ENCODE data around the genes ADRA2A and TECTB.

DNA sequence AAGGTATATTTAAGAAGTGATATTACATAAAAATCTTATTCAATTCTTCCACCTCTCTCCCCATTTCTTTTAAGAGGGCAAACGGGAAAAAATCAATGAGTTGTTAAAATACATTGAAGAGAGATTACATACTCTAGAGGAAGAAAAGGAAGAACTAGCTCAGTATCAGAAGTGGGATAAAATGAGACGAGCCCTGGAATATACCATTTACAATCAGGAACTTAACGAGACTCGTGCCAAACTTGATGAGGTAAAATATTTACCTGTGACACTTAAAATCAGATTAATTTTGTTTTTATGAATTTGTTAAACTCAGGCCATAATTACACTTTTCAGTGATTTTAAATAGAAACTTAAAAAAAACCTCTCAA is 14.3 kb downstream of the SMC3 start:
- PRO-cap, 3 experiments, result no peak in any of the 3 experiments
- RAMPAGE, long total RNA, 2 experiments, result start-site peak on the plus strand in 1 of 2 experiments, centred at position 230 of the sequence, 112 reads per replicate
- RRBS, result no CpG with 5 or more reads among the region's 4 CpGs

GRCh38 chr10:110642947-110643577 is 1.1 kb upstream of the RBM20 start:
- PRO-cap, 3 experiments, result no peak in any of the 3 experiments
- RAMPAGE, long total RNA, 2 experiments, result no peak in any of the 2 experiments
- RRBS, result no CpG with 5 or more reads among the region's 38 CpGs

DNA sequence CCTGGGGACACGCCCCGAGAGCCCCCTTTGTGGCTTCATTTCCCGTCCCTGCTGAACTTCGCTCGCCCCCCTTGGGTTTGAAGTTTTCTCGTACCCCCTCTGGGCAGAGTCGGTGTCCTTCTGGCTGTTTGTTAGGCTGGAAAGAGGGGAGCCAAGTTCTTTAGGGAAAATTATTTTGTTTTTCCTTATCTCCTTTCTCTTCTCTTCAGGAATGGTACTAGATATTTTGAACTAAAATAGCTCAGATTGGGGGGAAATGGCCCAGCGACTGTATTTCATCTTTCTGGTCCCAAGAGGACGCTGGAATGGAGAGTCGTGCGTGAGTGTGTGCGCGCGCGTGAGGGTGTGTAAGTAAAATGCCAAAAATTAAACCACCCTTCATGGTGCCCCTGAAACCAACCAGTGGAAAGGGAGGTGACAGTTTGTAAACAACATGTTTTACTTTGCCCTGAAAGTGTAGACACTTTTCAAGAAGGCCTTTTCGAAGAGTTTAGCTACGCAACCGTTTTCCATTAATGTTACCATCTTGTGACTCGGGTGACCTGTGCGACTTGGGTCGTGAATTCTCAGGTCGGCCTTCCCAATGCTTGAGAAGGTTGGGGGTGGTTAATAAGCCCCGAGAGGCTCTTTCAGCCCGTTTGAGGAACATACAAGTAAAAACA is 677 bp downstream of the RBM20 start:
- PRO-cap, 3 experiments, result no peak in any of the 3 experiments
- RAMPAGE, long total RNA, 2 experiments, result no peak in any of the 2 experiments
- RRBS, result no CpG with 5 or more reads among the region's 24 CpGs

DNA sequence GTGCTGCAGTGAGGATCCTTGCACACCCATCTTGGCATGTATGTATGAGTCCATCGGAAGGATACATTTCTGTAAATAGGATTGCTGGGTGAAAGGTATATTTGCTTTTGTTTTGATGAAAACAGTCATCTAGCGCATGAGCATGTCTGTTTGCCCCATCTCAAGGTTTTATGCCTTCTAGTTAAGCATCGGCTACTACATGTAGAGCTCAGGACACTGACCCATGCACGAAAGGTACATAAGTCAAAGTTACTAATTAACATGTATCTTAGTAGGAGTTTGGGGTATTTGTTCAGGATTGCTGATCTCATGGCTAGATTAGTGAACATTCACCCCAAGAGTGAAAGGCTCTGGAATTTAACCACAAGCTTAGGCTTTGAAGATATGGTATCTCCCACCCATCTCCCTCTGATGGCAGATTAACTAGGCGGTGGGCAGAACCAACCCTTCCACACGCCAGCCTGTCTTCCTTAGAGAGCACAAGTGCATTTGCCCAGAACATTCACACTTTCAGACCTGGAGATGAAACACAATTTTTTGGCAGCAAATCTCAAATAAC is 91.5 kb downstream of the RBM20 start:
- PRO-cap, 3 experiments, result no peak in any of the 3 experiments
- RAMPAGE, long total RNA, 2 experiments, result no peak in any of the 2 experiments
- RRBS, result no CpG with 5 or more reads among the region's 6 CpGs

- PRO-cap, 3 experiments, result no peak in any of the 3 experiments
- RAMPAGE, long total RNA, 2 experiments, result no peak in any of the 2 experiments
- RRBS, result no CpG with 5 or more reads among the region's 11 CpGs
Observed at GRCh38 chr10:110857518-110858587, 13.9 kb upstream of the PDCD4 start.

GRCh38 chr10:110894259-110894567 is 22.5 kb downstream of the PDCD4 start:
- PRO-cap, 3 experiments, result no peak in any of the 3 experiments
- RAMPAGE, long total RNA, 2 experiments, result no peak in any of the 2 experiments
- RRBS, result no CpG with 5 or more reads among the region's 1 CpG

DNA sequence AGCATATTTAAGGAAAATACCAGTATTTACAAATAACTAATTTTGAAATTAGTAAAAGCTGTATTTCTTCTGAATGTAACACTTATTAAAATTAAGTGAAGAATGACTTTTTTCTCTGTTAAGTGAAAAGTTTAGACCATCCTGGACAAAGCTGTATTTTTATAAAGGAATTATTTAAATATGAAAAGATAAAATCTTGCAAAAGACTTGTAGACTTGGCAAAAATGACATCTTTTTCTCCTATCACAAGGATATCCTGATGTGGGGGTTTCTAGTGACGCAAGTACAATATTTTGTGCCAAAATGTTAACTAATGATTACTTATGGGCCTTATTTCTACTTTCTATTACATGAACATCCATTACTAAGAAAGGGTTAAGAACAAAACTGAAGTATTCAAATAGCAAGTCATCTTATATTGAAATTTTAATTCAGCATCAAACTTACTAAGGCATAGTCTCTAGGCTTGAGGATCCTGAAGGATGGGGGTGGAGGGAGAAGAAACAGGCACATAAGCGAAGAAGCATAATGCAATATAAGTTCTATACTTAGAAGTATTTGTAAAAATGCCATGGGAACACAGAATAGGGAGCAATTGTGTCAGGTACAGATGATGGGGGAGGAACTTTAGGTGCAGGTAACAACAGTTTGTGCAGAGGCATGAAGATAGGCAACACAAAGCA is 10.8 kb downstream of the BBIP1 start:
- PRO-cap, 3 experiments, result no peak in any of the 3 experiments
- RAMPAGE, long total RNA, 2 experiments, result no peak in any of the 2 experiments
- RRBS, result no CpG with 5 or more reads among the region's 2 CpGs

DNA sequence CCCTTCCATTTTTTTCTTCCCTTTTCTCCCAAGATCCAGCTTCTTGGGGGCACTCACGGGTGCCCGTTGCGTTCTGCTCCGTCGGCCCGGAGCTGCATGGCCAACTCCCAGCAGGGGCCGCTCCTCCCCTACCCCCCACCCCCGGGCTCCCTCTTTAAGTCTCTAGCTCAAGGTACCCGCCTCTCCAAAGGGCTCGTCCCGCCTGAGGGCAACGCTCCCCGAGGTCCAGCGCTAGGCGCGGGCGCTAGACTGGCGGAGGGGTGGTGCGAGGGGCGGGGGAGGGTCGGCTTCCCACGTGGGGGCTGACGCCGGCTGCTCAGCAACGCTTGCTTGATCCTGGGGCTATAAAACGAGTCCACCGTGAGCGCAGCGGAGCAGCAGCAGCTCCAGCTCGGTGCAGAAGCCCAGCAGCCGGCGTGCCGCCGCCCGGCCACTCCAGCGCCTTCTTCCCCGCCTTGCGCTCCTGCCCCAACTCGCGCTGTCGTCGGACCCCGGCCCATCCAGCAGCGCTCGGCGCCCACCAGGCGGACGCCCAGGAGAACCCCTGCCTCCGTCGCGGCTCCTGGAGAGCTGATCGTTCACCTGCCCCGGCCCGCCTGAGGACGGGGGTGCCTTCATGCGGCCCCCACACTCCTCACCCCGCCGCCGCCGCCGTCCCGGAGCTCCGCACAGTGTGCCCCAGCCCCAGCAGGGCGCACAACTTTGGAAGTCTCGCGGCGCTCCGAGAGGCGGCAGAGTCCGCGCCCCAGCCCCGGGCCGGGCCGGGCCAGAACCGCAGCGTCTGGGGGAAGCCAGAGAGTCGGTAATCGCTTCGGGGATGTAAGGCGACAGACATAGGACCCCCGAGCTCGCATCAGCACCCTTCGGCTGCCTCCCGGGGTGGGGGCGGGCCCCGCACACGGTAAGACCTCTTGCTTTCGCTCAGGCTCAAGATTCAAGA is at the start of gene ADRA2A:
Gene ADRA2A (plus strand): TSS at position 373 of the 940 bp plus-strand sequence.
- PRO-cap, 3 experiments, result peak in 3 of 3 experiments; most common plus-strand start position 377 of the sequence (in 3); most common minus-strand start position 229 of the sequence (in 1)
- RAMPAGE, long total RNA, 2 experiments, result no peak in any of the 2 experiments
- RRBS, result 2% methylated on average over 36 of the region's 88 CpGs

GRCh38 chr10:112283189-112283504 is at the start of gene TECTB:
Gene TECTB (plus strand): TSS chr10:112283400.
- PRO-cap, 3 experiments, result no peak in any of the 3 experiments
- RAMPAGE, long total RNA, 2 experiments, result no peak in any of the 2 experiments
- RRBS, result no CpG with 5 or more reads among the region's 6 CpGs

DNA sequence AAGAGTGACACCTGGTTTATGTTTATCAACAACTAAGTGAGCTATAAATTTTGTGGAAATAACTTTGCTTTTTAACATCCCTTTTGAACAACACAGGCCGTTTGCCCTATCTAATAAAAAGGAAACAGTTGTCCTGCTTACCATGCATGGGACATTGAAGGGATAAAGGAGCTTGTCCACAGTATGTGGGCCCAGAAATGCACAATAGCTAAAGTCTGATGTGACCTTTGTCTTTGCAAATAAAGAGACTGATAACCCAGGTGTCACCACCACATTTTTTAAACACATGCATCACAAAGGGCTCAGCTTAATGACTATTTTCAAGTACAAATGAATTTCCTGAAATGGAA is 221.8 kb upstream of the TCF7L2 start:
- PRO-cap, 3 experiments, result no peak in any of the 3 experiments
- RAMPAGE, long total RNA, 2 experiments, result no peak in any of the 2 experiments
- RRBS, result no CpG with 5 or more reads among the region's 1 CpG

- PRO-cap, 3 experiments, result no peak in any of the 3 experiments
- RAMPAGE, long total RNA, 2 experiments, result no peak in any of the 2 experiments
- RRBS, result no CpG with 5 or more reads among the region's 7 CpGs
Observed at GRCh38 chr10:112842517-112843552, 107.2 kb upstream of the TCF7L2 start.

DNA sequence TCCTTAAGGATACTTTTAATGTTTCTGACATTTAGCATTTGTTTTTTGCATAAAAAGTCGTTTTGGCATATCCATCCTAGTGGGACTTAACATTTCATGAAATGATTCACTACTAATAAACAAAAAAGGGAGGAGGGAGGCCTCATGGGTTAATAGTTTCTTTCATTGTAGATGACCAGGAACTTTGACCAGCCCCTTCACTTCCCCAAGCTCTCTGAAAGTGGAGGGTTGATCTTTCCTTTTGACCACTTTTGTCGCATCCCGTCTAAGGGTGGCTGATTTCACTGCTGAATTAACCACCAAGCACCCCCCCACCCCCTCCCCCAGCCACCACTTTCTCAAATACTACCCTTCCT is 626 bp upstream of the TCF7L2 start:
- PRO-cap, 3 experiments, result peak in 1 of 3 experiments; most common minus-strand start position 216 of the sequence (in 1)
- RAMPAGE, long total RNA, 2 experiments, result no peak in any of the 2 experiments
- RRBS, result no CpG with 5 or more reads among the region's 3 CpGs

GRCh38 chr10:113020483-113021222 is 70.6 kb downstream of the TCF7L2 start:
- PRO-cap, 3 experiments, result no peak in any of the 3 experiments
- RAMPAGE, long total RNA, 2 experiments, result no peak in any of the 2 experiments
- RRBS, result no CpG with 5 or more reads among the region's 9 CpGs

- PRO-cap, 3 experiments, result no peak in any of the 3 experiments
- RAMPAGE, long total RNA, 2 experiments, result no peak in any of the 2 experiments
- RRBS, result no CpG with 5 or more reads among the region's 2 CpGs
Observed at GRCh38 chr10:113030802-113031290, 80.8 kb downstream of the TCF7L2 start.

DNA sequence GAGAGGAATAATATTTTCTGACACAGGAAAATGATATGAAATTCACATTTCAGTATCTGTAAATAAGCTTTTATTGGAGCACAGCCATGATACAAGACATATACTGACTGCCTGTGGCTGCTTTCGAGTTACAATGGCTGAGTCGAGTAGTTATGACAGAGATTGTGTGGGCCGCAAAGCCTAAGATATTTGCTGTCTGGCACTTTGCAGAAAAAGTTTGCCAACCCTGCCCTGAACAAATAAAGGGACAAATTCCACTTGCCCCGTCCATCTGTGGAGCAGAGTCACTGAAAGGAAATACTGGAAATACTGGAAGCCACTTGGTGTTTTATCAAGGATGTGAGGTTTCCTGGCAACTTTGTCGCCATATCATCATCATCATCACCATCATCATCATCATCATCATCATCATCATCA is 85.7 kb downstream of the TCF7L2 start:
- PRO-cap, 3 experiments, result no peak in any of the 3 experiments
- RAMPAGE, long total RNA, 2 experiments, result no peak in any of the 2 experiments
- RRBS, result no CpG with 5 or more reads among the region's 5 CpGs

DNA sequence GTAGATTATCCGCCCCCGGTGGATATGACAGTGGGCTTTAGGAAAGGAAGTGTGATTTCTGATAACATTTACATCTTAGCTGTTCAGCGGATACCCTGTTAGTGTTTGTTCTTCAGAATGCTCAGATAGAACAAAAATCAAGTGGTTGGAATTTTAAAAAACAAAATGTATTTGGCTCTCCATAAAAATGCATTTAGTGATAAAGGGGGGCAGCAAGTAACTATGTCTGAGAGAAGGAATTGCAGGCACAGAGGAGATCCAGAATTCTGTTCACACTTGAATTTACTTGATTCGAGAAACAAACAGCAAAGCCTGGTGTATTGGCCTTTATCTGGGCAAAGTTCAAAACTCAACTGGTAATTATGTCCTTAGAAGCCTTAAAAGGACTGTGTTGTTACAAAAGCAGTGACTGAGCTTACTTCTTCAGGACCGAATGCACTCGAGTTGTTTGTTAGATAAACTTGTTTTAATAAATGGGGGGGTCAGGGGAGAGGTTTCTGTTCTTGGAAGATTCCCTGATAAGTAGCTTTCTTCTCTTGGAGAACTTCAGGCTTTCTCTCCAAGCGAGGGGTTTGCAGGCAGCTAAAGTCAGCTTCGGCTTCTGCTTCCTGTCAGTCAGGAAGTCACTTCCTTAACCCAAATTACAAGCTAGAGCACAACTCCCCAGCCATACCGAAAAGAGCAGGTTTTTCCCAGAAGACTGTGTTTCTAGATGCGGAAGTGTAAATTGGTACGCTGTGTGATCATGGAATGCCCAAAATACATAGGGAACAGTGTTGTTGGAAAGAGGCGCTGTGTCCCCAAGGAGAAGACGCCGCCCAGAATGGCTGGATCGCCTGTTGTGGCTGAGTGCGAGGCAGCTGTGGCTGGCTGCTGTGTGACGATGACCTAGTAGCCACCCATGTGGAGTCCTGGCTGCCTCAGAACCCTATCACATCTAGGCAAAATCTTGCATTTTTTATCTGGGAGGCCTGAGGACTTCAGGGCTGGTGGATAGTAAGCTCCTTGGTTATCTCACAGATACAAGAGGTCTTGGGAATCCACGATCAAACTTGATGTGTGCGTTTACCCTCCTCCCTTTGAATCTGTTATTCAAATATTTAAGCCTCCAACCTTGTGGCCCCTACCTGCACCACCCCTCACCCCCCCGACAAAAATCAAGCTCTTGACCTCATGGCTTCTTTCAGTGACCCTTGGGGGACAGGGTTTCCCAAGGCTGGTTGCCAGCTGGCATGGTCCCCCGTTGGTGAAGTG is 110.4 kb downstream of the TCF7L2 start:
- PRO-cap, 3 experiments, result no peak in any of the 3 experiments
- RAMPAGE, long total RNA, 2 experiments, result no peak in any of the 2 experiments
- RRBS, result no CpG with 5 or more reads among the region's 21 CpGs

- PRO-cap, 3 experiments, result no peak in any of the 3 experiments
- RAMPAGE, long total RNA, 2 experiments, result no peak in any of the 2 experiments
- RRBS, result no CpG with 5 or more reads among the region's 8 CpGs
Observed at GRCh38 chr10:113071355-113072094, 121.5 kb downstream of the TCF7L2 start.

DNA sequence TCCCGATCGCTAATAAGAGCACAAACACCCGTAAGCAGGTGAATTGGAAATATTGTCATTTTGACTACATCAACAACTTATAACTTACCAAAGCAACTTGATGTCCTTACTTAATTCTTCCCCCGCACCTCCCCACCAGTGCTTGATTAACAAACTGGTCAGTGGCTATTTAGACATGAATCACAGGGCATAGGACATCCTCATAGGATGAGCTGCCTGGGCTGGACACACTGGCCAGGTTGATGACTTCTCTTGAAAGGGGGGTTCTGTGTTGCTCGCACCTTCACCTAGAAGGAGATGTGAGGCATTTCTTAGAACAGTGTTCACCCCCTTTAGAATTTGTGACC is 163.2 kb downstream of the TCF7L2 start:
- PRO-cap, 3 experiments, result no peak in any of the 3 experiments
- RAMPAGE, long total RNA, 2 experiments, result no peak in any of the 2 experiments
- RRBS, result no CpG with 5 or more reads among the region's 5 CpGs

DNA sequence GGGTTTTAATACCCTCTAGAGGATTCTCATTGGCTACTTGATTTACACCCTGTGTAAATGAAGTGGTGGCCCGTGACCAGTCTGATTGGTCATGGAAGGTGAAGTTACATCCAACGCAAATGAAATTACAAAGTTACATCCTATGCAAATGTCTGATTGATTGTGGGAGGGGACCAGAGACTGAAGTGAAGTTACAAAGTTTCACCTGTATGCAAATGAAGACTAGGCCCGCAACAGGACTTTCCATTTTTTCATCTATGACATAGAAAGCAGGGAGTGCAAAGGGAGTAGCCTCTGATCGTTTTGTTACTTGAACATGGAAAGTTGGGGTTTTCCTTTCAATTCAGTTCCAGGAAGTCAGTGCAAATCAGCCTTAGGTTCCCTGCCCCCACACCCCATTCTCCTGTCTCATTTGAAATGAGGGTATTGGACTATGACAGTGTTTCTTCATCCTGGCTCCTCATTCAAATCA is 97.0 kb upstream of the HABP2 start:
- PRO-cap, 3 experiments, result no peak in any of the 3 experiments
- RAMPAGE, long total RNA, 2 experiments, result no peak in any of the 2 experiments
- RRBS, result no CpG with 5 or more reads among the region's 4 CpGs

- PRO-cap, 3 experiments, result peak in 1 of 3 experiments; most common plus-strand start chr10:113476365 (in 1)
- RAMPAGE, long total RNA, 2 experiments, result no peak in any of the 2 experiments
- RRBS, result no CpG with 5 or more reads among the region's 8 CpGs
Observed at GRCh38 chr10:113476253-113476591, 76.6 kb upstream of the HABP2 start.

All from testis (tissue), 5 donors.